ENCODE data around the genes OR4K1, PIP4P1, METTL17, TPPP2 and ZNF219.

- CAGE, long polyA plus RNA, result no peak
- RRBS, result no CpG with 5 or more reads among the region's 4 CpGs
These were observed at the start of gene OR4K1 for GRCh38 chr14:19930577-19931103. OR4K1 (plus strand) TSS chr14:19930917.

DNA sequence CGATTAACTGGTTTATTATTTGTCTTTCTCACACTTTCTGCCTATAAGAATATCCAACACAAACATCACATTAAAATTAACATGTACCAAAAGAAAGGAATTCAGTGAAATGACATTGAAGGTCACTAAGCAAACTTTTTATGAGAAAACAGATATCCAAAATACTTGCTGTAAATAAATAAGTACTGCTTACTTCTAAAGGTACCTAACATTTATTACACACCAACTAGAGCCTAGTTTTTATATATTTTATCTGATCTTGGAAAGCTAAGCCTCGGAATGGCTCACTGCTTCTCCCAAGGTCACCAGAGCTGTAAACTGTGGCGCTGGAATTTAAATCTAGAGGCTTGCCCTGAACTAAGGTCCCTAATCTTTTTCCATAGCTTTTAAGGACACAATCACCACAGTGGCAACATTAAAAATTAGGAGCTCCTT lies 793 bp downstream of the CCNB1IP1 start:
- CAGE, long polyA plus RNA, result no peak
- RRBS, result no CpG with 5 or more reads among the region's 3 CpGs

DNA sequence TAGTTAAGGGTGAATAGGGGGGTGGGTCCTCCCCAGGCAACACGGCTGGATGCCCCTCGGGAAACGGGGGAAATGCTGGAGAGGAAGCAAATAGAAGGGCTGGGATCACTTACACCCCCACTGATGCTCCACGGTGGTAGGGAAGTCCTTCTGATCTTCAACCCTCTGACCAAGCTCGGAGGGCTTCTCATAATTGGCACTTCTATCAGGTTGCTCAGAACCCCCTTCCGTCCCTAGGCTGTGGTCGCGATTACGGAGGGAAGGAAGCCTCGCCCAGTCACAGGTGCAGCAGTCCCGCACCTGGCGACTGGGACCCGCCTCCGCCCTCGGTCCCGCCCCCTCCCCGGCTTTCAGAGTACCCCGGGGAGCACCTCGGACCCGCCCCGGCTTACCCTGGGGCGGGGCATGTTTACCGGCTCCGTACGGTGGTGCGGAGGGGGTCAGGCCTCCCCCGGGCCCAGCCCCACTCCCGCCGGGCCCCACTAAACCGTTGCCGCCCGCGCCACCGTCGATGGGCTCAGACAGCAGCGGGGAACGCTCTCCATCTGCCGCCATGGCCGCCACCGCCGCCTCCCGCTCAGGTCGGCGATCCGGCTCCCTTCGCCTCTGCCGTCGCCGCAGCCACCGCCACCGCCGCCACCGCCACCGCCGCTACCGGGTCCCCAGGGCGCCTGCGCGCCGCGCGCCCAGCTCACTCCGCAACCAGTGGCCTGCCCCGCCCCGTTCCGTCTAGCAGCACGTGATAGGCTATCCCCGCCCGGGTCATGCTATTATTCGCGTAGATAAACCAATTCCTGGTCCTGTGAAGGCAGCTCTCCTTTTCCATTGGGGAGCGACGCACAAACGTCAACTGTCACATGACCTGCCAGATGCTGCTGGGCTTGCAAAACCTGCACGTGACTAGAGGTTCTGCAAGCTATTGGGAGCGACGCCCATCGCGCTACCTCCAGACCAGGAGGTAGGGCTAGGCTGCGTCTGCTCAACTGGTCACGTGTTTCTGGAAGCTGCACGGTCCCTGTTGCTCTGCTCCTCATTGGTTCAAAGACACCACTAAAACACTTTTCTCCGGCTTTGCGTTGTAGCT lies at the start of gene PIP4P1:
PIP4P1 (minus strand) TSS at position 664 of the 1,084 bp plus-strand sequence.
- CAGE, long polyA plus RNA, result start-site peak on the minus strand centred at position 659 of the sequence, 37 bp wide, 15 and 51 reads in 2 replicates
- RRBS, result 1% methylated on average over 33 of the region's 84 CpGs

GRCh38 chr14:20469940-20471044 lies 1.1 kb downstream of the PNP start:
- CAGE, long polyA plus RNA, result no peak
- RRBS, result no CpG with 5 or more reads among the region's 14 CpGs

DNA sequence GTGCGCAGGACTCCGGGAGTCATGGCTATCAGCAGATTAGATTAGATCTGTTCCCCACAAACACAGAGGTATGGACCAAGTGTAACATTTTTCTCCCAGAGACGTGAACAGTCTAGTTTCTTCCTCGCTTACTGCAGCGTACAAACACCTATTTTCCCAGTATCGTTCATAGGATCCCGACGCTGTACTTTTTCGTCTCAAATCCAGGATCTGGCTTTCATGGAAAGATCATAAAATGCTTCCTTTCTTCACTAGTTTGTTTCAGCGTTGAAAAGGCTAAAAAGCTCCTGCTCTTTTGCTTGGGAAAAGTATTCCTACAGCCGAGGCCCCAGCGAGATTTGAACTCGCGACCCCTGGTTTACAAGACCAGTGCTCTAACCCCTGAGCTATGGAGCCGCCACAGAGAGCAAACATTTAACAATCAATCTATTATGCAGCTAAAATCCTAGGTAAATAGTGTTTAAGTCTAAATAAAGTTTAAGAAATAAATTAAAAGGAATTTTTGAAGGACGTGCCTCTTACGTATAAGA lies 10.6 kb downstream of the OR6S1 start:
- CAGE, long polyA plus RNA, result no peak
- RRBS, result 0% methylated on average over 2 of the region's 17 CpGs

GRCh38 chr14:20680042-20680418 lies 4.3 kb upstream of the RNASE4 start:
- CAGE, long polyA plus RNA, result no peak
- RRBS, result no CpG with 5 or more reads among the region's 2 CpGs

- CAGE, long polyA plus RNA, result no peak
- RRBS, result no CpG with 5 or more reads among the region's 21 CpGs
These were observed 3.3 kb upstream of the RNASE4 start for GRCh38 chr14:20680749-20681795.

DNA sequence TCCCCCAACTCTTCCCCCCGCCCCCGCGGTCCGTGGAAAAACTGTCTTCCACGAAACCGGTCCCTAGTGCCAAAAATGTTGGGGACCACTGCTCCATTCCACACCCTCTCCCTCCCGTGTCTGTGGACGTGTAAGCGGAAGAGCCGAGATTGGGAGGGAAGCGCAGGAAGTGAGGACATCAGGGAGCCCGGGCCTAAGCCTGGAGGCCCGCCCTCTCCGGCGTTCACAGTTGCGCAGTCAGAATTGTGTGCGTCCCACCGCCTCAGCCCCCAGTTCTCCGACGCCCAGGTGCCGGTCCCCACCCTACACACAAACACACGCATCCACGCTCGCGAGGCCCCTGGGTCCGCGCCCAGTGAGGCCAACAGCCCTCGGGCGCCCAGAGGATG lies 1.7 kb upstream of the RNASE4 start:
- CAGE, long polyA plus RNA, result no peak
- RRBS, result 2% methylated on average over 8 of the region's 29 CpGs

DNA sequence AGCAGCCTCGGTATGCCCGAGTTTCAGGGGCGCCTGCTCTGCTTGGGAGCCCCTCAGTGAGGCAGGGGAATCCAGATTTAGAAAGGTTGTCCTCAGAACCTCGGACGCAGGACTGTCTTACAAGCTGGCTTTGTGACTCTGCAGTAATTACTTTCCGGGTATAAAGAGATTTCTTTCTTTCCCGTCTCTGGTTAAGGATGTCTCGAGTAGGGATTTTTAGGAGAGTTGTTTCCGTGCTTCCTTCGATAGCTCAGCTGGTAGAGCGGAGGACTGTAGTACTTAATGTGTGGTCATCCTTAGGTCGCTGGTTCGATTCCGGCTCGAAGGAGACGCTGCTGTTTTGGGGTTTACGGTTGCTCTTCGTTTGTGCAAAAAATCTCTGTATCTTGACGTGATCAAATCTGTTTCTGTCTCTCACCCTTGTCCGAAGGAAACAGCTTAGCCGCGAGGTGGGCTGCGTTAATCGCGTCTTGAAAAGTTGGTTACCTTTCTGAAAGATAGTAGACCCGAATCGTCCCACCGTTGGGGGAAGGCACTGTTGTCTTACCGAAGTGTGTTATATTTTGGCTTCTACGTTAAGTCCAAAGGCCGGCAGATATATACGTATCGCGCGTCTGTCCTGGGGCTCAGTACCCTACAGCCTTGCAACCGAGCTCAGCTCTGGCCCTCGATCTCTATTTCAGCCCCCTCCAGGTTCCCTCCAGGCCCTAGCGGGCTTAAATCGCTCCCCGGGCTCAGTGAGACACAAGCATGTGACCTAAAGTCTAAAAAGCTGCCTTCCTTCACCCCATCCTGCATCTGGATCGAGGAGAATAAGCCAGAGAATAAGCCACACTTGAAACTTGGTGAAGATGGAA lies 1.1 kb upstream of the RNASE4 start:
- CAGE, long polyA plus RNA, result no peak
- RRBS, result no CpG with 5 or more reads among the region's 41 CpGs

DNA sequence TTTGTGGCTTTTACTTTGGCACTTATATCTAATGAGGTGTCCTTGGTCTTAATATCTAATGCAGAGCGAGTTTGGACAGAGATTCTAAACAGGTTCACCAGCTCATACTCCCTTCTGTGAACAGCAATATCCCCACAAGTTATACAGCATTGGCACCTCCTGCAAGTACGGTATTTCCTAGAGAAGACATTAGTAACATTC lies 2.3 kb downstream of the ANG start:
- CAGE, long polyA plus RNA, result no peak
- RRBS, result no CpG with 5 or more reads among the region's 2 CpGs

DNA sequence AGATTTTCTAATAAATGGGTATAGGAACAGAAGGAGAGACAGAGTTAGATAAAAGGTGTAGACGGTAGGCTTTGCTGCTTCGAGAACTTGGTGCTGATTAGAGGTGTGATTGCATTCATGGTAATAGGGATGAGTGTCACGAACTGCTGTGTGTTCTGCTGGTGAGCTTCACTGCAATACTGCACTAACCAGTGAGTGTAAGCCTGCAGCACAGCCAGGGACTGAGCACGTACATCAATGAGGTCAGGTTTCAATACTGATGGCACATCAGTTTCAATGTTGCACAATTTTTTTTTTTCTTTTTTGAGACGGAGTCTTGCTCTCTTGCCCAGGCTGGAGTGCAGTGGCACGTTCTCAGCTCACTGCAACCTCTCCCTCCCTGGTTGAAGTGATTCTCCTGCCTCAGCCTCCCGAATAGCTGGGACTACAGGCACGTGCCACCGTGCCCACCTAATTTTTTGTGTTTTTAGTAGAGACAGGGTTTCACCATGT lies 24.9 kb upstream of the EDDM3A start:
- CAGE, long polyA plus RNA, result no peak
- RRBS, result no CpG with 5 or more reads among the region's 9 CpGs

DNA sequence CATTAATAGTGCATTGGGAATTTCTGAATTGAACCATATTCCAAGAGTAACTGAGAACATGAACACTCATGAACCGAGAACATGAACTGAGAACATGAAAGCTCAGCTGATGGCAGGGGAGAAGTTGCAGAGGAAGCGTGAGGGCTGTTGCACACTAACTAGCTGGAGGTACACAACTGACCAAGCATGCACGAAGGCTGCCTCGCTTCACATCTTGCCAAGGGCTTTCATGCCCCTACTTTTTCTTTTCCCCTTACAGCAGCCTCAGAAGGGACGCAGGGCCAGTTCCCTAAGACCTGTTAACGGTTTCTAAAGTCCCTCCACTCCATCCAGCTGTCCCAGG lies 4.3 kb downstream of the RNASE1 start:
- CAGE, long polyA plus RNA, result no peak
- RRBS, result no CpG with 5 or more reads among the region's 6 CpGs

DNA sequence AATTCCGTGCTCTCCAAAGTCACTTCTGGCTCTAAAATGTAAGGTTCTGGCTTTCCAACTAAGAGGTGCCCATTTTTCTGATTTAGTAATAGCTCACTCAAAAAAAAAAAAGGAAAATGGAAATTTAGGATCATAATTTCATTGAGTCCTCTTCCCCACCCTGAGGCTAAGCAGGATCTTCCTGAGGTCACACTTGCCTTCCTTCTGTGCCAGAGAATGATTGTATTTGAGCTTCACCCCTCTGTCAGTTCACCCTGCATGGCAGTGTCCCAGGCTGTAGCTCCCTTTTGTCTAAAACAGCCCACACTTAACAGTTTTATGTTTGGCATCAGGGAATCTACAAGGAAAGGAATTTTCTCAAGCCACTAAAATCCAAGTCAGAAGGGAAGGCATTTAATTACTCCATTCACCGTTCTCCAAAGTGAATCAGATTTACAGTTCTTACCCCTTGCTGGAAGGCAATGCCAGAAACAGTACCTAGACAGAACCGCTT lies 1.7 kb downstream of the RNASE1 start:
- CAGE, long polyA plus RNA, result no peak
- RRBS, result no CpG with 5 or more reads among the region's 3 CpGs

DNA sequence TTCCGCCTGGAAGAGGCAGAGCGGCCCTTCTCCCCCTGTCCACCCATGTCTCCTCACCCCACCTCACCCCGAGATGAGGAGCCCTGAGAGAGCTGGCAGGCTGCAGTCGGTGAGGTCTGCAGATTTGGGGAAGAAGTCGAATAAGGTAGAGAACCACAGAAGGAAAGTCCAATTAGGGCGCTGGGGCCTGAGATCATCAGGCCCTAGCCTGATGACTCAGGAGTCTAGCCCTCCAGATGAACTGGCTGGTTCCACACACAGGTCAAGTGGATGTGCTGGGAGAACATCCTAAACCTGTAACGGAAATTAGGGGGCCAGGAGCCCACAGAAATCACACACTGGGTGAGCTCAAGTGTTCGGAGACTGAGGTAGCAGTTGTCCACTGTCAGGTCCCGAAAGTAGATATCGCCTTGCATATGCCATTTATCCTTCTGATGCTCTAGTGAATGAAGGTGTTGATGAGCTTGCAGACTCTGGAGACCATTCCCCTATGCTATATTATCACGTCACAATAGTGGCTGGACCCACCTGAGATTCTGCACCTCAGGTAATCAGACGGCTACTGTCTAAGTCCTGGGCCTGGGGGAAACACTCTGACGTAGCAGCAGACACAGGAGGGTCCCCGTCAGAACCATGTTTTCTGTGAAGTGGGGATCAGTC lies 930 bp upstream of the METTL17 start:
- CAGE, long polyA plus RNA, result no peak
- RRBS, result no CpG with 5 or more reads among the region's 14 CpGs

DNA sequence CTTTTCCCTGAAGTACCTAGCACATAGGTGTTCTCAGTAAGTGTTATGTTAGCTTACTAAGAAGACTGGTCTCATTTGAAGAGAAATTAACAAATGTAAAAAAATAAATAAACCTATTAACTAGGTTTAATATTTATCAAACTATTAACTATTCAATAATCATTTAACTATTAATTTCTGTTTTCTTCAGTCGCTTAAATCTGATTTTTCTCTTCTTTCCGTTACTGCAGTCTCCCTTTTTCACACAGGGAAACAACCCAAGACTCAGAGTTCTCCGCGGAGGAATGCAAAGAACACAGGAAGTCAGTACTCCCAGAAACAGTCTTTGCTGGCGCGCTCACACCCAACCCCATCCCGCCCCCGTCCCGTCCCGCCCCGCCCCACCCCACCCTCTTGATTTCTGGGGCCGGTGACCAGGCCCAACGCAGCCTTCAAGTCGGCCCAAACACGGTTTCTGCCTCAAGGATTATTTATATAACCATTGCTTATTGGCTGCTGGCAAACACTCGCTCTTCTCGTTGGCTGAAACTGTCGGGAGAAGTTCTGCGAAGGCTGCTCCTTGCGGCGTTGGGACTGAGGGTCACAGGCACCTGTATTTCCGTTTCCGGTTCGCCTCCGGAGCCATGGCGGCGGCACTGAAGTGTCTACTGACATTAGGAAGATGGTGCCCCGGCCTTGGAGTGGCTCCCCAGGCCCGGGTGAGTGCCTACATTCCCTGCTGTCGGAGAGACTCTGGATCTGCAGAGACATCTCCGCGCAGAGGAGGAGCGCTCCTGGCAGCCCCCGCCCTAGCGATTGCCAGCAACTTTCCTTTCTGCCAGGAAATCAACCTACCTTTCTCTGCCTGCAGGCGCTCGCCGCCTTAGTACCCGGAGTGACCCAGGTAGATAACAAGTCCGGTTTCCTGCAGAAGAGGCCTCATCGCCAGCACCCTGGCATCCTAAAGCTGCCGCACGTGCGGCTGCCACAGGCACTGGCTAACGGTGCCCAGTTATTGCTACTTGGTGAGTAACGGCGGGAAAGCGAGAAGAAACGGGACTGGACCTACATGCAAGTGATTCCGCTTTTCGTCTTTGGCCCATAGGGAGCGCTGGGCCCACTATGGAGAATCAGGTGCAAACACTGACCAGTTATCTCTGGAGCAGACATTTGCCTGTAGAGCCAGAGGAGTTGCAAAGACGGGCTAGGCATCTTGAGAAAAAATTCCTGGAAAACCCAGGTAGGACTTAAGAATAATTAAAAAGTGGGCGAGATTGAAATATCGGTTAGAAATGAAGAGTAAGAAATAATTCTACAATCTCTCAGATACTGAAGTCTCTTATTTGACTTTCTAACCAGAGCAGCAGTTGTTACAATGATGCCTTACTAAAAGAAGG lies at the start of gene METTL17:
METTL17 (plus strand) TSS at position 601 of the 1,376 bp plus-strand sequence.
- CAGE, long polyA plus RNA, result start-site peak on the plus strand centred at position 609 of the sequence, 25 bp wide, 251 and 41 reads in 2 replicates
- RRBS, result 4% methylated on average over 4 of the region's 55 CpGs

- CAGE, long polyA plus RNA, result no peak
- RRBS, result no CpG with 5 or more reads among the region's 4 CpGs
These were observed 464 bp downstream of the SLC39A2 start for GRCh38 chr14:20999447-21000066.

DNA sequence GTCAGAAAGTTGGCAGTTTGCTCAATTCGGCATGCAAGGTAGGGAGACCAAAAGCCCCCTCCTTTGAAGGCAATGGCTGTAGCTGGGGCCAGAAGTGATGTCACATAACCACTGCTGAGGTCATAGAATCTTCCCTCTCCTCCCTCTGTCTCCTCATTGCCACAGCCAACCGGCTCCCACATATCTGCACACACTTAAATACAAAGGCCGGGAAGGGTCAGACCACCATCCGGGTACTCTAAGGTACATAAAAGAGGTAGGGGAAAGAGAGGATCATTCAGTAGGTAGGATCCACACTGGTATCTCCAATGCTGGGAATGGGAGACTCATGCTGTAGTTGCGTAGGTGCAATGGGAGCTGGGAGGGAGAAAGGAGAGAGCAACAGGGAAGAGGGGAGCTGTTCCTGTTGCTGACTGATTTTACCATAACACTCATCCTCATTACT lies at the start of gene TPPP2:
TPPP2 (plus strand) TSS at position 156 of the 445 bp plus-strand sequence.
- CAGE, long polyA plus RNA, result no peak
- RRBS, result no CpG with 5 or more reads among the region's 5 CpGs

DNA sequence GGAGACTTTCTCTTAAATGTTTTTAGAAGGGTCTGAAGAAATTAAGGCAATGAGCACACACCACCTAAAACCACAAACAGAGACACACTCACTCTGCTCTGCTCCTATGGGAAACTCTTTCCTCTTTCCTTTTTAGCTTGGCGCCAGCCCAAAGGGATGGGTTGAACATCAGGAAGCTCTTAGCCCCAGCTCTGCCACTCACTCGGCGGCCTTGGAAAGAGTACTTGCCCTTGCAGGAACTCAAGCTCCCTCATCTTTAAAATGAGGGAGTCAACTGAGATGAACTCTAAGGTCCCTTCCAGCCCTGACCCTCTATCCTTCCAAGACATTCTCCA lies 1.1 kb upstream of the RNASE8 start:
- CAGE, long polyA plus RNA, result no peak
- RRBS, result no CpG with 5 or more reads among the region's 3 CpGs

- CAGE, long polyA plus RNA, result no peak
- RRBS, result 4% methylated on average over 17 of the region's 26 CpGs
These were observed 1.3 kb upstream of the ARHGEF40 start for GRCh38 chr14:21068787-21069200.

GRCh38 chr14:21098238-21099144 lies at the start of gene ZNF219:
ZNF219 (minus strand) TSS chr14:21098655.
- CAGE, long polyA plus RNA, result no peak
- RRBS, result 2% methylated on average over 15 of the region's 83 CpGs

Measured in osteoblast (primary cell).